Liver (tissue), 9 donors: Measurements from ENCODE around the genes CETN3, GPR150 and RFESD.

- PRO-cap, 5 experiments: peak in 5 of 5 experiments; most common plus-strand start chr5:90409478 (in 2); most common minus-strand start chr5:90409308 (in 5)
- RAMPAGE, long total RNA, 2 experiments: start-site peak on the minus strand in 2 of 2 experiments, at chr5:90409692-90409757 at its widest, 83 to 507 reads per replicate
- RRBS: under 1% methylated on average over 5 of the region's 39 CpGs
Observed at GRCh38 chr5:90408946-90409884, at the start of gene CETN3. TSS of gene CETN3 (minus strand) at chr5:90409756.

DNA sequence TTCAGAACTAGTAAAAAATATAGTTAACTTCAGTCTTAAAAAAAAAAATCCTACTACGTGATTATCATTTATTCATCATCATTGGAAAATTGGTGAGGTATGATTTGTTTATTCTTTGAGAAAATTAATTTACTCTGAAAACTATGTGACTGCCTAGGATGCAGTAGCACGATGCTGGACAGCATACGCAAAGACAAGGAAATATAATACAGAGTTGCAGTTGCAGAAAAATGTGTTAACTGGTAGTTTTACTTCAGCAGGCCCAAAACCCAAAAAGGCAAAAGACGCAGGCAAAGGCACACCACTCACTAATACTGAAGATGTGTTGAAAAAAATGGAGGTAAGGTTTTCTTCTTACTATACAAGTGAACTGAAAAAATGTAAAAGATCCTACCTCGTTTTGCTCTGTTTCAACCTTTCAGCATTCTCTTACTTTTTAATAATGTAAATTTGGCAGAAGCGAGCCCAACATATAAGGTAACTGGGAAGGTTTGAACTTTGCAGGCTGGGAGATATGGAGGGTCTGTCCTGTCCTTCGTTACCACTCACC, 27.1 kb downstream of the POLR3G start:
- PRO-cap, 5 experiments: no peak in any of the 5 experiments
- RAMPAGE, long total RNA, 2 experiments: no peak in any of the 2 experiments
- RRBS: no CpG with 5 or more reads among the region's 7 CpGs

GRCh38 chr5:90516677-90518116, 12.2 kb downstream of the LYSMD3 start:
- PRO-cap, 5 experiments: no peak in any of the 5 experiments
- RAMPAGE, long total RNA, 2 experiments: no peak in any of the 2 experiments
- RRBS: no CpG with 5 or more reads among the region's 4 CpGs

GRCh38 chr5:90930129-90930438, 371.5 kb downstream of the ADGRV1 start:
- PRO-cap, 5 experiments: peak in 2 of 5 experiments; most common plus-strand start chr5:90930263 (in 2)
- RAMPAGE, long total RNA, 2 experiments: no peak in any of the 2 experiments
- RRBS: no CpG with 5 or more reads among the region's 4 CpGs

DNA sequence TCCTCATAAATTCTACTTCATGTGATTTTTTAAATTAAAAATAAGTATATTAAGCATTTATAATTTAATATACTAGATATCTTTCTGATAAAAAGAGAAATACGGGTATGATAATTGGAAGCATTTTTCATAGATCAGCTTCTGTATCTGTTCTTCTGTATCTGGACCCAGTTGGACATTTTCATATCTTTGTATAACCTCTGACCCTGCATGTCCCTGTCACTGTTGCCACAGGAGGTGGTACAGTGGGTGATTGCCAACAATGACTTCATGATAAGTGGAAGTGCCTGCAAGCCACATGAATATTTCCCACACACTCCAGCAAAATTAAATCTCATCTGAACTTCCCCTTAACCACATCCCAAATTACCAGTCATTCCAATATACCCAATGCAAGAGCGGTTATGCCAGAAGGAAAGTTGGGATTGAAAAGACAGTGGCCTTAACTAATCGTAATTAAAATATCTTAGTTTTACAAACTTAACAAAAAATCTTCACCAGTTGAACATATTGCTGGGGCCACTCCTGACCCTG, 376.4 kb downstream of the ARRDC3 start:
- PRO-cap, 5 experiments: peak in 2 of 5 experiments; most common plus-strand start position 271 of the sequence (in 1); most common minus-strand start position 163 of the sequence (in 1)
- RAMPAGE, long total RNA, 2 experiments: no peak in any of the 2 experiments
- RRBS: no CpG with 5 or more reads among the region's 3 CpGs

DNA sequence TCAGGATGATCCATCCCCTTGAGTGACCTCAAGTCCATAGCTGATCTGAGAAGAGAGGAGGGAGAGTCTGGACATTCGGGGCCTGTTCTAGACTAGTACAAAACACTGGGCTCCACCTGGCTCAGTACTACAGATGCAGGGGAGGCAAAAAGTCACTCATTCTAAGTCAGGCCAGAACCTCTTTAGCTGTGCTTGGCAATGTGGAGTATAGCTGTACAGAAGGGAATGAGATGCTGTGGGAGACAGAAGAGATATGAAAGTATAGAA, 262.6 kb downstream of the ARRDC3 start:
- PRO-cap, 5 experiments: no peak in any of the 5 experiments
- RAMPAGE, long total RNA, 2 experiments: no peak in any of the 2 experiments
- RRBS: no CpG with 5 or more reads among the region's 1 CpG

DNA sequence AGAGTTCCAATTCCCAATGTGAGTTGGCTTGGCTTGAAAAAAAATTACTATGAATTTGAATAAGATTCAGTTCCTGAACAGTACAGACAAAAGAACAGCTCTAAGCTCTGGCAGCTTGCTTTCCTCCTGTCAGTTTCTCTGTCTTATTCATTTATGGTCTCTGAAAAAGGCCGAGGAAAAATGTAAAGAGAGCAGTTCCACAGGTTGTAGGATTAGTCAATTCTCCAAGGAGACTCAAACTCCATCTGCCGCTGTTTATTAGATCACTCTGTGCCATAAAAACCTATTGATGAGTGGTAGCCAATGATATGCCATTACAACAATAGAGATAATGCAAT, 188.3 kb downstream of the ARRDC3 start:
- PRO-cap, 5 experiments: no peak in any of the 5 experiments
- RAMPAGE, long total RNA, 2 experiments: no peak in any of the 2 experiments
- RRBS: no CpG with 5 or more reads among the region's 2 CpGs

DNA sequence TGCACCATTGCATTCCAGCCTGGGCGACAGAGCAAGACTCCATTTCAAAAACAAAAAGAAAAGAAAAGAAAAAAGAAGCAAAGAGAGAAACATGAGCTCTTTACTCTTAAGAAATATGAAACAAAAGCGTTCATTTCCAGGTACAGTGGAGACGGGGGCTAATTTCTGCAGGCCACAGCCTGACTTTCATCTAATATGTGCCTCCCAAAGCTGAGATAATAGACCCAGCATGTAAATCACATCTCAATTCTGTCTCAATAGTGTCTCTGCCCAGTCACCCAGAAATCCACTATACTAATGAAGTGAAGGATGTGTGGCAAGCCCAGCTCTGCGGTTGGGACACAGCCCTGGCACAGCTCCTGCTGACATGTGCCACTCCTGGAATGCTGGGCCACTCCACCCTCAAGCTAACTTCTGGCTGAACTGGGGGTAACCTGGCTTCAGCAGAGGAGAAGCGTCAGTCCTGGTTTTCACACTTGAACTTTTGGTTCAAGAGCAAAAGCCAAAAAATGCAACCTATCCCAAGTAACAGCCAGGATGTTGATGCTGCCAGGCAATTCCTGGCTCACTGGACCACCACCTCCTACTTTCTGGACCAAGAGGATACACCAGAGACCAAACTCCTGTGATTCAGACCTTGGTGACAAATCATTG, 86.5 kb downstream of the ARRDC3 start:
- PRO-cap, 5 experiments: no peak in any of the 5 experiments
- RAMPAGE, long total RNA, 2 experiments: no peak in any of the 2 experiments
- RRBS: no CpG with 5 or more reads among the region's 5 CpGs

DNA sequence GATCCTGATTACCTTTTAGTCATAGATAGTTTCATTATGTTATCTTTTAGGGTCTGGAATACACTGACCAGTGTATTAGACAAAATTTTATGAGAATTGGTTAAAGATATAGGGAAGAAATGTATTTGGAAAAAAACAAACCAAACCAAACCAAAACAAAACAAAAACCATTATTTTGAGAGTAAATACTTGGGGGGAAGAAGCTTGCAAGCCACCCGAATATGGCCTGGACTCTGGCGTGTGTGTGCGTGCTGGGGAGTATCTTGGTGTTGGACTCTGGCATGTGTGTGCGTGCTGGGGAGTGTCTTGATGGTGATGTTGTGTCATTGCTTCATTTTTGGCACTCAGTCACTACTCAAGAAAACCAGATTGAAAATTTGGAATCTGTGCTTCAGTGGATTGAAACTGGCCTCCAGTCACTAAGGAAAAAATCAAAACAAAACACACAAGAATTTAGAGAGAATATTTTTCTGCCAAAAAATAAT, 76.1 kb downstream of the ARRDC3 start:
- PRO-cap, 5 experiments: no peak in any of the 5 experiments
- RAMPAGE, long total RNA, 2 experiments: no peak in any of the 2 experiments
- RRBS: no CpG with 5 or more reads among the region's 4 CpGs

- PRO-cap, 5 experiments: no peak in any of the 5 experiments
- RAMPAGE, long total RNA, 2 experiments: no peak in any of the 2 experiments
- RRBS: no CpG with 5 or more reads among the region's 7 CpGs
Observed at GRCh38 chr5:91373278-91374266, 9.5 kb downstream of the ARRDC3 start.

DNA sequence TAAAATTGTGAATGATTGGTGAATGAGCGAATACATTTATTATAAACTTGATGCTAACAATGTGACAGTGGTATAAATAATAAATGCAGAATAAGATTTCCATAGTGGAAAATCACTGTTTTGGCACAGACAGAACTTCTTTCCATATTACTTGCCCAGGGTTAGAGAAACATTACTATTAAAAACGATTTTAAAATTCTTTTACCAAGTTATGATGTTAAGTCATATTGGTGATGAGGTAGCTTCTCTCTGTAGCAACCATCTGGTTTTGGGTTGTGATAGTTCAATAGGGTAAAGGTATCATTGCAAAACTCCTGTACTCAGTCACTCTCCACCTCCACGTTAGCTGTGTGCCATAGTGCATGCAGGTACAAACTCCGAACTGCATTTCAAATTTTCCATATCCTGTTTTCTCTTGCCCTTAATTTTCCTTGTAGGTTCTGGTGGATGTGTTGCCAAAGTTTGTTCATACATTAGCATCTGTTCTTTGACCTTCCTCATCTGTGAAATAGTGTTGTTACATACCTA, 53.0 kb upstream of the ARRDC3 start:
- PRO-cap, 5 experiments: peak in 2 of 5 experiments; most common minus-strand start position 264 of the sequence (in 2)
- RAMPAGE, long total RNA, 2 experiments: no peak in any of the 2 experiments
- RRBS: no CpG with 5 or more reads among the region's 4 CpGs

DNA sequence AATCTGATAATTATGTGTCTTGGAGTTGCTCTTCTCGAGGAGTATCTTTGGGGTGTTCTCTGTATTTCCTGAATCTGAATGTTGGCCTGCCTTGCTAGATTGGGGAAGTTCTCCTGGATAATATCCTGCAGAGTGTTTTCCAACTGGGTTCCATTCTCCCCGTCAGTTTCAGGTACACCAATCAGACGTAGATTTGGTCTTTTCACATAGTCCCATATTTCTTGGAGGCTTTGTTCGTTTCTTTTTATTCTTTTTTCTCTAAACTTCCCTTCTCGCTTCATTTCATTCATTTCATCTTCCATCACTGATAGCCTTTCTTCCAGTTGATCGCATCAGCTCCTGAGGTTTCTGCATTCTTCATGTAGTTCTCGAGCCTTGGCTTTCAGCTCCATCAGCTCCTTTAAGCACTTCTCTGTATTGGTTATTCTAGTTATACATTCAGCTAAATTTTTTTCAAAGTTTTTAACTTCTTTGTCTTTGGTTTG, 114.9 kb upstream of the POU5F2 start:
- PRO-cap, 5 experiments: no peak in any of the 5 experiments
- RAMPAGE, long total RNA, 2 experiments: no peak in any of the 2 experiments
- RRBS: no CpG with 5 or more reads among the region's 7 CpGs

DNA sequence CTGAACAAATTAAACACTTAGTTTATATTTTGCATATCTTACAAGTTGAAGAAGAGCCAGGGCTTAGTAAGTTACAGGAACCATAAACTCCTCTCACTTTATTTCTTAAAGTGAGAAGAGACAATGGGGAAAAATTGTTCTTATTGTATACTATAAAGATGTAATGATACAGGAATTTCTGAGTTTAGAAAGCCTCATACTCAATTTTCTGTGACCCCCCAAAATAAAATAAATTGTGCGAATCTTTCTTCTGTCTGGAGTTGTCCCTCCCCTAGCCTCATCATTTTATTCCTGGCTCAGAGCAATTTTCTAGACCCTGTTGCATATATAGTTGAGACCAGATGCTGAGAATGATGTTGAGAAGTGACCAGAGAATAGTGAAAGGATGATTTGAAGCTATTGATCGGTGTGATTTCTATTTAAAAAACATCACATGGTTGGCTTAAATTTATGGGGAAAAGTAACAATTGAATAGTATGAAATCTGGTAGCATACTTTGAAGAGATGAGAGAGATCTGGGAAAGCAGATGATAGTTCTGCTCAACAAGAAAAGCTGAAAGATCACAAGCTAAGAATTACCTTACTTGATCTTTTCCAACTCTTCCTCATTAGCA, 313.0 kb downstream of the SLF1 start:
- PRO-cap, 5 experiments: no peak in any of the 5 experiments
- RAMPAGE, long total RNA, 2 experiments: no peak in any of the 2 experiments
- RRBS: no CpG with 5 or more reads among the region's 2 CpGs

- PRO-cap, 5 experiments: no peak in any of the 5 experiments
- RAMPAGE, long total RNA, 2 experiments: no peak in any of the 2 experiments
- RRBS: no CpG with 5 or more reads among the region's 31 CpGs
Observed at GRCh38 chr5:95619821-95620233, at the start of gene GPR150. TSS of gene GPR150 (plus strand) at chr5:95620087.

GRCh38 chr5:95631946-95632685, 12.2 kb downstream of the GPR150 start:
- PRO-cap, 5 experiments: no peak in any of the 5 experiments
- RAMPAGE, long total RNA, 2 experiments: no peak in any of the 2 experiments
- RRBS: no CpG with 5 or more reads among the region's 4 CpGs

DNA sequence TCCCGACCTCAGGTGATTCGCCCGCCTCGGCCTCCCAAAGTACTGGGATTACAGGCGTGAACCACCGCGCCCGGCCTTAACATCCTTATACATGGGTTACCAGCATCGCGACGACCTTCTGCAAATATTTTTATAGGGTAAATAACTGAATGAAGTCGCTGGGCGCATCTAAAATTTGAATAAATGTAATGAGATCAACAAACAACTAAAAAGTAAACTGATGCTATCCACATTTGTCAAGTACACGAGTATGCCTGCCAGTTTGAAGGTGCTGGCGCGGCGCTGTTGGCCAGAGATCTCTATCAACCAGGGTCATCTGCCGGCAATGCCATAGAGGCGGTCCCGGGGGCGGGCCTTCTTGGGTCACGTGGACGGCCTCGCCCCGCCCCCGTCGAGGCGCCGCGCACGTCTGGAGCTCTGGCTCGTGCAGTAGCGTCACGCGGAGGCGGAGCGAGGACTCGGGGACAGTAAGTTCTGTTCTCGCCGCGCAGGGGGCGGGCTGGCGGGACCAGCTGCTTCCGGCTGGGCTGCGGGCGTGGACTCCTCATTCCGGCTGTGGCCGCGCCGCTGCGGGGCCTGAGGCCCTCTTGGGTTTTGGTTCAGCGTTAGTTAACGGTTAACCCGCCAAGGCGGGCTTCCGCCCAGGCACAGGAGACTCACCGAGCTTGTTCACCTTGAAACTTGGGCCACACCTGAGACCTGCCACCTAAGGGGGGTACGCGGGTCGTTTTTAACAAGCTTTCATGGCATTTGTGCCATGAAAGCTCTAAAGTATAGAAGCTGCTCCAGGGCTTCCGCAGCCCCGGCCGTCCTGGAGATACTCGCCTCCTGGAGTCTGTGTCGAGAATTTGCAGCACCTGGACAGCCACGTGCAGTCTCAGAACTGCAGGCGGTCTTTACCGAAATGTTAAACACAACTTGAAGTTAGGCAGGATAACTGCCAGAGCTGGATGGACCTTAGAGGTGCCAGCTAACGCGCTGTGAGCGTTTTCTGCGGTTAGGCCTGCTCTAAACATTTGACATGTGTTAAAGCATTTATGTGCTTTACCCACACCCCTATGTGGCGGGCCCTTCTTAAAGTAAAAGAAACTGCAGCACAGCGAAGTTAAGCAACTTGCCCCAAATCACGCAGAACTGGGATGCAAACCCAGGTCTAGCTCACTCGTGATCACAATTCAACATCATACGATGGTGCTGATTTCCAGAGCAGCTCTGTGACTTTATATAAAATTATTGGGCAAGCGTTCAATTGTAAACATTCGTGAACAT, at the start of gene RFESD:
Gene RFESD, plus strand, starts transcription at position 427 of the 1,269 bp plus-strand sequence.
- PRO-cap, 5 experiments: peak in 5 of 5 experiments; most common plus-strand start position 547 of the sequence (in 3); most common minus-strand start position 301 of the sequence (in 5)
- RAMPAGE, long total RNA, 2 experiments: start-site peak on the plus strand in 2 of 2 experiments, centred at positions 430 to 433 of the sequence, 15 to 179 reads per replicate
- RRBS: no CpG with 5 or more reads among the region's 79 CpGs

- PRO-cap, 5 experiments: no peak in any of the 5 experiments
- RAMPAGE, long total RNA, 2 experiments: no peak in any of the 2 experiments
- RRBS: no CpG with 5 or more reads among the region's 13 CpGs
Observed at GRCh38 chr5:95647697-95648477, 1.3 kb downstream of the RFESD start.

DNA sequence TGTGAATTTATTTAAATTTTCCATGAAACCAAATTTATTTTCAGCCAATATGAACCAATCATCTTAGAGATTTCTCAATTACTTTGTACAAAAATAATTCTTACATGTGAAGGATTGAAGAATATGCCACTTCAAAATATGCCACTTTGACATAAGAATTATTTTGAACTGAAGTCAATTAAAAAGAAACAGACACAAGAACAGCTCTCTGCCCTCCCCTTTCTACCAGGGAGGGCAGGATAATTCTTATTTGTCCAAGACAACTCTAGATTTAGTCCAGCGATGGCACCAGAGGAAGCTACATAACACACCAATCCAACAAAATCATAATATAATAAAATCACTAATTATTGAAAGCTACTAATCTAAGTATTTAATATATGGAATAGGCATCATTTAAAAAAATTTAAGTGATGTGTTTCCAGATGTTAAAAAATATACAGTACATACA, 11.8 kb upstream of the SPATA9 start:
- PRO-cap, 5 experiments: peak in 1 of 5 experiments; most common plus-strand start position 185 of the sequence (in 1)
- RAMPAGE, long total RNA, 2 experiments: no peak in any of the 2 experiments
- RRBS: no CpG with 5 or more reads among the region's 1 CpG

DNA sequence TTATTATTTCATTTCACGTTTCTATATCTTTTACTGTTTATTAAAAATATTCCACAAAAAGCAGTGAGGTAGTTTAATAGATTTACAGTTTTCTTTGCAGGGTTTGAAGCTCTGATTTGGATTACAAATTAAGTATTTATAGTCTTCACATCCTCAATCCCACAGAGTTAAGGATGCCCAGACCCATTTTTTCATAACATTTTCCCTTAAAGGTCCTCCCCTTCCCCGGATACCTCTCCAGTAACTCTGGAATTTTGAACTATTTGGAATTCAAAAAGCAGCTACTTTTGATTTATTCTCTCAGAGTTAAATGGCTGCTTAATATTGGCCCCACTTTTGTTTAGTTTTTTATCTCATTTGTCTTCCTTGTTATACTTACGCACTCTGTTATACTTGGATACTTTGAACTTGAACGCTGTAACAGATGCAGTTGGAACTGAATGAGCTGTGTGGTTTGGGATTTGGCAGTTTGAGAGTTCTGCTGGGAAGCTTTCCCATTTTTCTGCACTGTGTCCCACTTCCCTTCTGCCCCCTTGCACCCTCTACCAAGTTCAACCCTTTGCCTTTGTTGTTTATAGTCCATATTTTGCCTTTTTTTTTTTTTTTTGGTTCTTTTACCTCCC, 3.6 kb downstream of the RHOBTB3 start:
- PRO-cap, 5 experiments: peak in 2 of 5 experiments; most common plus-strand start position 467 of the sequence (in 2); most common minus-strand start position 248 of the sequence (in 1)
- RAMPAGE, long total RNA, 2 experiments: no peak in any of the 2 experiments
- RRBS: no CpG with 5 or more reads among the region's 4 CpGs

GRCh38 chr5:95754105-95754559, 23.0 kb downstream of the RHOBTB3 start:
- PRO-cap, 5 experiments: no peak in any of the 5 experiments
- RAMPAGE, long total RNA, 2 experiments: no peak in any of the 2 experiments
- RRBS: no CpG with 5 or more reads among the region's 4 CpGs